Epidermal melanocyte (primary cell): ENCODE measurements around a stretch of chr5.

DNA sequence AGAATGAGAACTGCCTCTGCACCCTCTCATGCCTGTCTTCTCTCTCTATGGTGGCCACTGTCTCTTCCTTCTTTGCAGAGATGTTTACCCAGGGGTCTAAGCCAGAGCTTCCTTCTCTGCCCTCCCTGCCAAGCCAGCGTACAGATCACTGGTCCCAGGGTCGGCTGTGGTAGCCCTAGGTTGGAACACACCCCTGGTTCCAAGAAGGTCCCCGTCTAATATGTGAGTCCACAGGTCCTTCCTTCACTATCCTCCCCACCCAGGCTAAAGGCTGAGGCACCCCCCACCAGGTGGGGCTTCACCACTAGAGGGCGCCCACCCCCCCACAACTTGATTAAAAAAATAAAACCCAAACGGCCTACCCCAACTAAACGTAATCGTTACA, 64.8 kb downstream of the FGF18 start:
- RRBS = no CpG with 5 or more reads among the region's 7 CpGs

DNA sequence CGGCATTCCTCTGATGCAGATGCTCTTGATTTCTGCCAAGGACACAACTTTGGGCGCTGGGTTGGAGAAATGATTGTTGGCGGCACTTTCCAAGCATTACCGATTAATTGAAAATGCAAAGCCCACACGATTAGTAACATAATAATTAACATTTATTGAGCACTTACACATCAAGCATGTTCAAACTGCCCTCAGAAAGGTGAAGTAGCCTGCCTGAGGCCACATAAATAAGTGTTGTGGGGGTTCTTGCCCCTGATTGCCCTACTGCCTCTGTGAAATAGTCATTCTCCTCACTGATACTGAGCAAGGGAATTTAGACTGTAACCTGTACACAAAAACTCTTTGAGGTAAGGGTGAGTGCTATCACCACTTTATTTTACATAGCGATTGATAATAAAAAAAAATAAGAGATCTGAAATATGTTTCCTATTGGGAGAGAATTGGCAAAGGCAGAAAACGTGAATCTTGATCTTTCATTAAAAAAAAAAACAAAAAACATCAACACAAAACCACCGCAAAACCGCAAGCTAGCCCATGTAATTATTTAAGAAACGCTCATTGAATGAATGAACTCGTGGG, 73.7 kb downstream of the FGF18 start:
- RRBS = no CpG with 5 or more reads among the region's 11 CpGs

DNA sequence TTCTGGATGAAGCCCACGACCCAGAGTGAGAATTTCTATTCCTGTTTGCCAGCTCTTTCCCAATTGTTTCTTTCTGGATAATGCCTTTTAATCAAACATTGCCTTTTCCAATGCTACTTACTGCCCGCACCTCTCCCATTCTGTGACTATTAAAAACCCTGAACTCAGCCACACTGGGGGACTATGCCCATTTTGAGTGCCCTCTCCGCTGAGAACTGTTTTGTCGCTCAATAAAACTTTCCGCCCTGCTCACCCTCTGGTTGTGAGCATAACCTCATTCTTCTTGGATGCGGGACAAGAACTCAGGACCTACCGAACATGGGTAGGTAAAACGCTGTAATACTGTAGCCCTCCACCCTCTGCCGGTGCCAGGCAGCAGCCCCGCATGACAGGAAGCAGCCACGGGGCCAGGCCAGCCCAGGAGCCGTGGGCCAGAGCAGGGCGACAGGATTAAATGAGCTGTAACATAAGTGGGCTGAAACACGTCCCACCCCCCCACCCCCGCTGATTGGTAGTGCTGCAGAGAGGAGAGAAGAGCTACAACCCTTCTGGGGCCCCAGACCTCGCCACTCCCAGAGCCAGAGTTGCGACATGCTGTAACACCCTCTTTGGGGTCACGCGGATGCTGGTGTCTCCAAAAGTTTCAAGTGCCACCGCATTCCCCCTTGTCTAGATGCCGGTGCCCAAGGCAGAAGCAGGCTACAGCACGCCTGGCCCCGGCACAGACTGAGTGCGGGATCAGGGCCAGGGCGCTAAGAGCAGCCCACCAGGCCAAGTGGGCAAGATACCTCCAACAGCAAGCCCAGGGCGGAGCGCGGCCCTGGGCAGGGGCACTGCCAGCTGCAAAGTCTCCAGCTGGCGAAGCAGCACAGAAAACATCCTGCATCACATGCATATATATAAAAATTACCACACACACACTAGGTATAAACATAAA, 81.9 kb downstream of the FBXW11 start:
- RRBS = 100% methylated on average over 3 of the region's 29 CpGs

DNA sequence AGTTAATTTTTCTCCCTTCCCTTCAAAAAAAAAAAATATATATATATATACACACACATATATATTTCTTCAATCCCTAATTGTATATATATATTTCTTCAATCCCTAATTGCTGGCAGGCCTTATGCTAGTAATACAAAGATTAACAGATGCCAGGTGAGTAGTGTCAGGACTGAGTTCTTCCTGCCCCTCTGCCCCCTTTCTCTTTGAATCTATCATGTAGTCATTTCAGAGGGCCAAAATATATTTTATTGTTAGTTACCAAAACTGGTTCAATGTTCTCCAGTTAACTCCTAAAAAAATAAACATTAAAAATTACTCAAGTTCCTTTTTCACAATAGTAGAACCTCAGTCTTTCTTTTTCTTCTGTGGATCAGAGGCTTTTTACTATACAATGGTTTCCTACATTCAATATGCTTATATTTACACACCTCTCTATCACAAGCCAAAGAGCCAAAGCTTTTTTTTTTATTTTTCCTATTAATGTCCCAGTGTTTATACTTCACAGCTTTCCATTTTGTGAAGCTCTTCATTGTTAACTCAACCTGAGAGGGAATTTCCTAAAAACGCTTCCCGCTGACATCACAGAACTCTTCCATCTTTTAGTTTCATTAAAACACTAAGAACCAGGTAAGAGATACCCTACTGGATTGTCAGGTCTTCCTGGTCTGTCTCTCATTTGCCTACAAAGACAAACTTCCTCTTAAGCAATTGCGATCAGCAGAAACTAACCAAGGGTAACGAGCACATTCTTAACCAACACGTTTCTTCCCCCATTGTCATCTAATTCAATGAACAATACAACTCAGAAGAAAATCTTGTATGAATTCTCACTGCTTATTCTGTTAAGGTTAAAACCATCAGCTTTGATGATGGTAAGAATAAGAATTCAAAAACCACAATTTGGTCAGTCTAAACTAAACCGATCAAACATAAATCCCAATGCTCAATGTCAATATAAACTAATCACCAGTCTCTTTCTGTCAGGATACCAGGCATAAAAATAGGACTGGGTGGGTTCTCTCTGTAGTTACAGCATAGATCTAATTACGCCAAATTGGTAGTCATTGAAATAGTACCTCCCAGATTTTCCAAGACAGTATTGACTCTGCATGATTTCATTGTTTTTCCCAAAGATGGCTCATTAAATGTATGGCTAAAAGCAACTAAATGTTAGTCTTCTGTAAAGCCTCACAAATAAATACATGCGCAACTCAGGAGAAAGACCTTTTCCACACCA, 6.7 kb downstream of the FBXW11 start:
- RRBS = no CpG with 5 or more reads among the region's 8 CpGs

- RRBS = no CpG with 5 or more reads among the region's 9 CpGs
These were observed 40.7 kb upstream of the FBXW11 start for GRCh38 chr5:172047052-172047559.

DNA sequence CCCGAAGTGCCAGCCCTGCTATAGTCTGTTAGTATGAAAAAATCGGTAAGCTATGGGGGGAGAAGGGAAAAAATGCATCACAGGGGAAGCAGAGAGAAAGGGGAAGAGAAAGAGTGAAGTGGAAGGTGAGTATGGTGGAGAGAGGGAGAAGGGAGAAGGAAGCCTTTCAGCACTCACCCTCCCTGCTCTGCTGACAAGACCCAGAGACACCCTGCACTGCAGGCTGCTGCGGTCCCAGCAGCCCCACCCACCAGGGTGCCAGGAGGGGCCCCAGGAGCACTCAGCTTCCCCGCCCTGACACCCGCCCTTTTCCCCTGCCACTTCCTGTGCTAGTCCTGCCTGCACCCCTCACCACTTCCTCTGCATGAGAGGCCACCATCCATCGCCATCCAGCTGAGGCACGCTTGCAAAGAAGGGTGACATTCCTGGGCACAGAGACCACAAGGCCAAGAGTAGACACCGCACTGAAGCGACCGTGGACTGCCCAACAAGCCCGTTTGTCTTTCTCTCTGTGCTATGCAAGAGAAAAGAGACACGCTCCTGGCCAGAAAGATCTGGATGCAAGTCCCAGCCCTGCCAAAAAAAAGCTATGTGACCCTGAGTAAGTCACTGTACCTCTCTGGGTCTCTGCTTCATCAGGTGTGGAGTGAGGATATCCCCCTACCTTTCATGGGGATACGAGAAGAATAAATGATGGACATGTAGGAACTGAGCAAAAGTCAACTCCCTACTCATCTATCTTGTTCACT, 12.6 kb downstream of the STK10 start:
- RRBS = no CpG with 5 or more reads among the region's 13 CpGs

DNA sequence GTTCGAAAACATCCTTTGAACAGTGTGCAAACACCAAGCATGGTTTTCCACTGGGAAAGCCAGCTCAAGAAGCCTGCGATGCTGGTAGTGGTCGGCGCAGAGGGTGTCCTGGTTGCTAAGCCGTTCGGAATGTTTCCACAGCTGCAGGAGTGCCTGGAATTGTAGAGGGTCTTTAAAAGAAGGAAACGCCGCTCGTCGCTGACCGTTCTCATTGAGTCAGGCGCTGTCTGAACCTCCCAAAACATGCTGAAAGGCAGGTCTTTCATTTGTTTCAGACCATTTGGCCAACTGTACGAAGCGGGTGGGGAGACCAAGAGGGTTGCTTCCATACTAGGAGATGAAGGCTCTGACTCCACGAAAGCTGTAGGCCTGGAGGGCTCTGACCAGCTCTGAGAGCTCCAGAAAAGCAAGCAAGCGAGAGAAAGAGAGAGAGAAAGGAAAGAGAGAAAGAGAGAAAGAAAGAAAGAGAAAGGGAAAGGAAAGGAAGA, 1.4 kb upstream of the STK10 start:
- RRBS = no CpG with 5 or more reads among the region's 16 CpGs

DNA sequence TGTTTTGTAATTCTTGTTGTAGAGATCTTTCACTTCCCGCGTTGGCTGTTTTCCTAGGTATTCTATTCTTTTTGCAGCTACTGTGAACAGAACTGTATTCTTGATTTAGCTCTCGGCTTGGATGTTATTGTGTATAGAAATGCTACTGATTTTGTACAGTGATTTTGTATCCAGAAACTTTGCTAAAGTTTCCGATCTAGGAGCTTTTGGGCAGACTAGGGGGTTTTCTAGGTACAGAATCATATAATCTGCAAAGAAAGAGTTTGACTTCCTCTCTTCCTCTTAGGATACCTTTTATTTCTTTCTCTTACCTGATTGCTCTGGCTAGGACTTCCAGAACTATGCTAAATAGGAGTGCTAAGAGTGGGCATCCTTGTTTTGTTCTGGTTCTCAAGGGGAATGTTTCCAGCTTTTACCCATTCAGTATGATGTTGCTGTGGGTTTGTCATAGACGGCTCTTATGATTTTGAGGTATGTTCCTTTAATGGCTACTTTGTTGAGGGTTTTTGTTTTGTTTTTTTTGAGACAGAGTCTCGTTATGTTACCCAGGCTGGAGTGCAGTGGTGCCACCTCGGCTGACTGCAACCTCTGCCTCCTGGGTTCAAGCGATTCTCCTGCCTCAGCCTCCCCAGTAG, 24.8 kb downstream of the UBTD2 start:
- RRBS = no CpG with 5 or more reads among the region's 8 CpGs

DNA sequence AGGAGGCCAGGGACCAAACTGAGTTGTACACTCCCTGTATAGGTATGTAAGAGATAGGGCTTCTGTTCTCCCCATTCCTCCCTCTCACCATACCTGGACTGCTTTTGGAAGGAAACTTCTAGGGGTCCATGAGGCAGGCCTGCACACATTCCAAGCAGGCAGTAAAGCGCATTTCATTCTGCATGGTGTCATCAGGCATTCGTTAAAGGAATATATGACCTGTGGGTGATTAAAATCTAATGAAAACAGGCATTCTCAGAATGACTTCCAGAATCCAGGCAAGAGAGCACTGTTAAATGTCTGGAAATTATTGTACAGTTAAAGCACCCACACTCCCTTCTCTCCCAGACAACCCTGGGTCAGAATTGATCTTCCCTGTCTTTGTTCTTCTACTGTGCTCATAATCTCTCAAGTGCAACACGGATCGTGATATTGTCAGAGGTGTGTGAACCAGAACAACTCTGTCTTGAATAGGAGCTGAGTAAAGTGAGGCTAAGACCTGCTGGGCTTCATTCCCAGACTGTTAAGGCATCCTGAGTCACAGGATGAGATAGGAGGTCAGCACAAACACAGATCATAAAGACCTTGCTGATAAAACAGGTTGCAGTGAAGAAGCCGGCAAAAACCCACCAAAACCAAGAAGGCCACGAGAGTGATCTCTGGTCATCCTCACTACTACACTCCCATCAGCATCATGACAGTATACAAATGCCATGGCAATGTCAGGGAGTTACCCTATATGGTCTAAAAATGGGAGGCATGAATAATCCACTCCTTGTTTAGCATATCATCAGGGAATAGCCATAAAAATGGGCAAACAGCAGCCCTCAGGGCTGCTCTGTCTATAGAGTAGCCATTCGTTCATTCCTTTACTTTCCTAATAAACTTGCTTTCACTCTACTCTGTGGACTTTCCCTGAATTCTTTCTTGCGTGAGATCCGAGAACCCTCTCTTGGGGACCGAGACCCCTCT, 31.7 kb upstream of the UBTD2 start:
- RRBS = no CpG with 5 or more reads among the region's 10 CpGs

DNA sequence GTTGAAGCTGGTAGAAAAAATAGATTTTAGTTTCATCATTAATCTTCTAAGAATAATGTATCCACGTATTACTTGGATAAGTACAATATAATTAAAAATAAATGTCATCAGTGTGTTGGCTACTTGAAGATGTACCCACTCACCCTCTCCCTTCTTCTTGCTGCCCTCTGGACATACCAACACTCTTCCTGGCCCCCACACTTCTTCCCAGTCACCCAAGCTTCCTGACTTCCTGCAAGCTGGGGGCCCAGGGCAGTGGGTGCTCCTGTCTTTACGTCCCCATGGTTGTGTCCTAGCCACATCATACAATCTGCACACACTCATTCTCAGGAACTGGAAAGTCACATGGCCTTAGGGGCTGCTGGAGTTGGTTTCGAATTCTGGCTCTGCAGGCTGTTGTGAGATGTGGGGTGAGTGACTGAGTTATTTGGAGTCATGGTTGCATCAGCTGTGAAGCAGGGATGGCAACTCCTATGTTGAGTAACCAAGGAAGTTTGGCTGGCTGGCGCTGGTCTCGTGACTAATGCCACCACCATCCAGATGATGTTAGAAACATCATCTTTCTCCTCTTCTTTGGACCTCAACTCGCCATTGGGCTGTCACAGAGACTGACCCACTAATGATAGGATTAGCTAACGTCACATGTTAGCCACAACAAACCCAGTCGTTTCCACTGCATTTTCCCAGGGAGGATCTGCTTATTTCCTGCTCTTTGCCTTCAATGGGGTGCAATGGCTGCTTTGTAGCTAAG, 77.9 kb upstream of the UBTD2 start:
- RRBS = no CpG with 5 or more reads among the region's 8 CpGs

DNA sequence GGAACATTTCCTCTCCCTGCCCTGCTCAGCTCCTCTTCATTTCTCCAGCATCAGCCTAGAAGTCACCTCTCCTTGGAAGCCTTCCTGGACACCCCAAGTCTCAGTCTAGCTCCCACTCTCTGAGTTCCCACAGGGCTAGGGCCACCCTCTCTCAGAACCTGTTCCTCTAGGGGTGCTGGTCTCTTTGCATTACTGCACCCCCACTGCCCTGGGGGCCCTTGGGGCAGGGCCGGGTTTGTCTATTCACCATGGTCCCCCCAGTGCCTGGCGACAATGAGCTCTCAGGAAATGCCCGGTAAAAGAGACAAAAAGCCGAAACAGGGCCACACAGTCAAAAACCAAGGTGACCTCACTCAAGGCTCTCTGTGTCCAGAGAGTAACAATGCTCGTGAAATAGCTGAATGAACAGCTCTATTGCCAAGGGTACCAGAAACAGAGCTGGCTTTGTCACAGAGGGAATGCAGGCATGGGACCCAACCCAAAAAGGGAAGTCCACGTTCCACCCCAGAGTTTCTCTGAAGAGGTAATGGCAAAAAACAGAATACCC, 16.1 kb downstream of the SH3PXD2B start:
- RRBS = 36% methylated on average over 3 of the region's 6 CpGs

DNA sequence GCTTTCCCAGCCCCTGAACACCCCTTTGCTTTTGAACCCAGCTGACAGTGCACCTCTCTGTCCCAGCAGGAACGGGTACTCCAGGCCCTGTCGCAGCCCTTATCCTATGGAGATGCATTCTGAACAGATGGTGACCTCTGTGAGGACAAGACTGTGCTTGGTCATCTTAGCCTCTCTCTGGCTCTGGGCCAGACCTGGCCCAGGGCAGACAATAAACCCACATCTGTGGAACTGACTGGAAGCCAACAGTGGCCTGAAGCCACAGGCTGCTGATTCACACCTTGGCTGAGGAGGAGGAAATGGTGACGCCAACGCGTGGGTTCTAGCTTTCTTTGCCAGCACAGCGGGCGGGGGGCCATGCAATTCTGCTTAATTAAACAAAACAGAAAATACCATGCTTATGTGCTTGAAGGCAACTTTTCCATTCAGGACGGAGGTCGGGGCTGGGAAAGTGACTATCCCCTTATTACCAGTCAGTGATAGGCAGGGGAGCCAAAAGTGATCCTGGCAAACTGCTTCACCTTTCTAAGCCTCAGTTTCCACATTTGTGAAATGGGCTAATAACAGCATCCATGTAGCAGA, 10.8 kb downstream of the SH3PXD2B start:
- RRBS = no CpG with 5 or more reads among the region's 9 CpGs

- RRBS = no CpG with 5 or more reads among the region's 3 CpGs
These were observed 72.6 kb upstream of the NEURL1B start for GRCh38 chr5:172568301-172568989.

- RRBS = 15% methylated on average over 5 of the region's 16 CpGs
These were observed 70.9 kb upstream of the NEURL1B start for GRCh38 chr5:172569880-172570771.

GRCh38 chr5:172573974-172574474, 67.0 kb upstream of the NEURL1B start:
- RRBS = no CpG with 5 or more reads among the region's 11 CpGs

DNA sequence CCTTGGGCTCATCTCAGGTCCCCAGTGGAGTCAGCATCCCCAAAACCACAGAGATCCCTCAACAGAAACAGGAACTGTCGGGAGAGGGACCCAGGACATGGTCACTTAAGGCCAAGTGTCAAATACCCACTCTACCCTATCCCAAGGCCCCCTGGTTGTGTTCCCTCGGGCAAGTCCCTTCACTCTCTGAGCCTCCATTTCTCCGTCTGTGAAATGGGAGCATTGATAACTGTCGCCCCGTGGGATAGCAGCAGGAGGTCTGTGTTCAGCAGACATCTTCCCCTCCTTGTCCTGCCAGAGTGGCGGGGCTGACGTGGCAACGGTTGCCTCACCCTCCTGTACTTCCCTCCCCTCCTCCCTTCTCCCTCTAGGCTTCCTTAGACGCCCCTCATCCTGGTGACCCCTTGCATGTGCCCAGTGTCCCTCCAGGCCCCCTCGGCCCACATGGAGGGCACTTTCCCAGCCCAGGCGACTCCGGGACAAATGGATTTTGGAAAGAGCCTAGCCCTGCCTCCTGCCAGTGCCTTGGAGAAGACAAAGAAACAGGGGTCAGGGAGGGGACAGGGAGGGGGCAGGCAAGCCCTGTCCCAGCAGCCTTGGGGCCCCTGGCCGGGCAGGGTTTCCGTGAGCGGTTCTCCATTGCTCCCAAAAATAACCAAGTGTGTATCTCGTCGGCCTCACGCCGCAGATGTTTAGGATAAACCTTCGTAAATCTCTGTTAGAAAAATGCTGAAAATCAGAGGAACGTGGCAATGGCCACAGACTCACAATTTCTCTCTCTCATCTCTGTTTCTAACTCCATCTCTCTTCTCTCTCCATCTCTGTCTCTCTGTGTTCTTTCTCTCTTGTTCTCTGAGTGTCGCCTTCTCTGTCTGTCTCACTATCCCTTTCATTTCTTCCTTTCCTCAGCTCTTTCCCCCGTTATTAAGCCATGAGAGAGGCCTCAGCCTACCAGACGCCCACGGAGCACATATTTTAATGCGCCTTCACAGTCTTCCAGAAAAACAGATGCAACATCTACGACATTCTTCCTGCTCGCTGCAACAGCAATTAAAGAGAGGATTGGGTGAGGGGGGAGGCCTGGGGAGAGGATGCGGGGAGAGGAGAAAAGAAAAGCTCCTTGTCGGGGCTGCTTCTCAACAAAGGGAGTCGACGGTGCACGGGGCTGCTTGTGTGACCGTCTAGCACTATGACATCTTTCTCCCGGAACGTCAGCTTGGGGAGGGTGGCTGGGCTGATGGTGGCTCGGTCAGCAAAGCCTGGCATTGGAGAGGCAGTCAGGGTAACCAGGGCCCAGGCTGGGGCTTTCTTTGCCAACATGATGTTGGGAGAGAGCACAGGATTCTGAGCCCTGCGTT, 38.1 kb upstream of the NEURL1B start:
- RRBS = no CpG with 5 or more reads among the region's 38 CpGs

DNA sequence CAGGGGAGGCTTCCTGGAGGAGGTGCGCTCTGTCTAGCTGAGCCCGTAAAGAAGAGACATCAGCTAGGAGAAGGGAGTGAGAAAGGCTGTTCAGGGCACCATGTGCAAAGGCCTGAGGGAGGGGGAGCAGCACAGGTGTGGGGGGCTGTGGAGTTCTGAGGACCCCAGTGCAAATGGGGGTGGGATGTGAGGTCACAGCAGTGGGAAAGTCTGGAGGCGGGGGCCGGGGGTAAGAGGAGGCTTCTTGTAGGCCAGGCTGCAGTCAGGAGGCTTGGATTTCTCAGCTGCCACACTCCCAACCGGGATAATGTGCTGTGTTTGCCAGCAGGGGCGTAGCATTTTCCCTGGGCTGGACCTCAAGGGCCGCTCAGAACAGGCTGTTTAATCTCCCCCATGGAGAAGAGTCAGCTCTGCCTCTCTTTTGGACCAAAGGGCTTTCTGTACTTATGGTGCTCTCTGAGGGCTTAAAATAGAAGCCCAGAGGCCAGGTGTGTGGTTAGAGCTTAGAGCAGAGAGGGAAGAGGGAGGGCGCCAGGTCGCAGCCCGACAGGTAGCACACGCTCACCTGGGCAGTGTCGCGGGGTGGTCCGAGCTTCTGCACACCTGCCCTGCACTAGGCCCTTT, 5.8 kb downstream of the NEURL1B start:
- RRBS = 53% methylated on average over 2 of the region's 14 CpGs

DNA sequence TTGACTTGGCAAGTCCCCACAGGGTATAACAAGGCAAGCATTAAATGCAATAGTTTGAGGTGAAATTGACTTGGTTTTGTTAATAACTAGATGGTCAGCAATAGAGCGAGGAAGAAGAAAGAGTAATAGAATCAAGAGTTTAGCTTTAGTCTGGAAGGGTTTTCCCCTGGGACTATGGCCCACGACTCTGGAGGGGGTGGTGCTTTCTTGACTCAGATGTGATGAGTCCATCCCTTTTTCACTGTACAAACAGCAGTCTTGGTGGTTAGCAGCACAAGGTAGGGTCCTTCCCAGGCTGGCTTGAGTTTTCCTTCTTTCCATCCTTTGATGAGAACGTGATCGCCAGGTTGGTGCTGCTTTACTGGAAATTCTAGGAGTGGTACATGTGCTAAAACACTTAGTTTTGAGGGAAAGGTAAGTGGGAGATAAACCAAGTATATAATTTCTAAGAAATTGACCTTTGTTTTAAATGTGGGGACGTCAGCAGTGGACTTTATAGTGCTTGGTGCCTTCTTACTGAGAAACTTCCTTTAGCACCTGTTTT, 11.7 kb downstream of the NEURL1B start:
- RRBS = no CpG with 5 or more reads among the region's 5 CpGs

DNA sequence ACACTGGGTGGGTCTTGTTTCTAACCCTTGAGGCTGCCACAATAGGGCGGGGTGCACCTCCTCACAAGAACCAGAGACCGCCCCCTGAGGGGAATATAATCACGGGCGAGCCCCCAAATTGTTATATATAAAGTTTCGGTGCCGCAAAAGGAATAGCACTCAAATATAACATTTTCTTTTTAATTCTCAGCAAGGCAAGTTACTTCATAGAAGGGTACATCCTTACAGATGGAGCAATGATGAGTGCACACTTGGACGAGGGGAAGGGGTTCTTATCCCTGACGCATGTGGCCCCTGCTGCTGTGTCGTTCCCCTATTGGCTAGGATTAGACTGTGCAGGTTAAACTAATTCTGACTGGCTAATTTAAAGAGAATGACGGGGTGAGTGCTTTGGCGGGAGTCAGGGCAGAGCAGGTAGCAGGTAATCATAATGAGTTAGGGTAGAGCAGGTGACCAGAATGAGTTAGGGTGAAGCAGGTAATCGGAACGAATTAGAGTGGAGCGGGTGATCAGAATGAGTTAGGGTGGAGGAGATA, 14.8 kb downstream of the NEURL1B start:
- RRBS = no CpG with 5 or more reads among the region's 14 CpGs

DNA sequence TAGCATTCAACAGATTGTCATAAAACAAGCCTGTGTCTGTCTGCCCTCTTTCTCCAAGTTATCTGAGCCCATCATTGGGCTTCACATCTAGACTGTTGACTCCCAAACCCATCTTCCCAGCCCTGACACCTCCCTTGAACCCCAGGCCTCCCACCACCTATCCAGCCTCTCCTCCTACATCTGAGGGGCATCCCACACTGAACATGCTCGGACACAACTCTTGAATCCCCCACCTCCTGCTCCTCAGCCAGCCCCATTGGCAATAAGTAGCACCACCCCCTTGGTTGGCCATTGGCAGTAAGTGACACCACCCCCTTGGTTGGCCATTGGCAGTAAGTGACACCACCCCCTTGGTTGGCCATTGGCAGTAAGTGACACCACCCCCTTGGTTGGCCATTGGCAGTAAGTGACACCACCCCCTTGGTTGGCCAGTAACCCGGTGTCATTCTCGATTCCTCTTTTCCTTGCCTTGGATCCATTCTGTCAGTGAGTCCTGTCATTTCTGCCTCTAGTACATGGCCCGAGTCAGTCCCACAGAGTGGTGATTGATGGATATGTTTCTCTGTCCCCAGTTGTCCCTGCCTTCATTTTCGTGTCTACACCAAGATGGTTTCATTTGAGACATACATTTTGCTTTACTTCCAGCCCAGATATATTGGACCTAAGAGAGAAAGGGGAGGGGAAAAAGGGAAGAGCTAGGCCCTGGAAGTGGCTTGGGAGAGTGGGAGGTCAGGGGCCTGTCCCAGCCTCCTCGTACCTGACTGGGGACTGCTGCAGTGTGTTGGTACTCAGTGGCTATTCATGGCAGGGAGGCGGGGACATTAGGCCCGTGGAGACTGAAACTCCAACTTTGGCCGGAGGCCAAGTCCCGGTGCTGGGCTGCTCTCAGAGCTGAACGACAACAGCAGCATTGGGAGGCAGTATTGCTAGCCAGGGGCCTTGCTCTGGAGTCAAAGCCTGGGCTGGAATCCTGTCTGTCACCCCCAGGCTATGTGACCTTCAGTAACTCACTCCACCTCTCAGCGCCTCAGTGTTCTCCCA, 37.5 kb downstream of the NEURL1B start:
- RRBS = no CpG with 5 or more reads among the region's 12 CpGs